Ovary (tissue), 7 donors: ENCODE data around the genes SLC30A1 and GARIN4.

DNA sequence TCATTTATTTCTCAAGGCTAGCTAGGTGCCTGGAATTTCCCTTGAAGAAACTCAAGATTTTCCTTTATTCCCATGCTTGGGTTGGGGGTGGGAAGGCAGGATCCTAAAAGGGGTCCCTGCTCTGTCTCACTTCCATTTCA is 42.2 kb upstream of the SYT14 start:
- PRO-cap, 7 experiments, result no peak in any of the 7 experiments
- RAMPAGE, long total RNA, 2 experiments, result no peak in any of the 2 experiments

- PRO-cap, 7 experiments, result no peak in any of the 7 experiments
- RAMPAGE, long total RNA, 2 experiments, result no peak in any of the 2 experiments
Measured at GRCh38 chr1:210099831-210100516, 132.6 kb upstream of the SERTAD4 start.

DNA sequence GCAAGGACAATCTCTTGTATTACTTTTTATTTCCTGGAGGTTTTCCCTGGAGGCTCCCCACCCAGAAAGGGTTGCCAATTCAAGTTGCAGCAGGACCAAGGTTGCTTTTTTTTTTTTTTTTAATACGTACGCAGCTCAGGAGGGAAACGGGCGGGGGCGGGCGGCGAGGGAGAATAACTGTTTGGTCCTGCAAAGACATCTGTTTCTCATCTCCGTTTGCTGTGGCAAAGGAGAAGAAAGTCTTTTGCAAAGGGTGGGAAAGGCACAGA is 602 bp upstream of the SERTAD4 start:
- PRO-cap, 7 experiments, result peak in 2 of 7 experiments; most common plus-strand start position 173 of the sequence (in 2)
- RAMPAGE, long total RNA, 2 experiments, result no peak in any of the 2 experiments

DNA sequence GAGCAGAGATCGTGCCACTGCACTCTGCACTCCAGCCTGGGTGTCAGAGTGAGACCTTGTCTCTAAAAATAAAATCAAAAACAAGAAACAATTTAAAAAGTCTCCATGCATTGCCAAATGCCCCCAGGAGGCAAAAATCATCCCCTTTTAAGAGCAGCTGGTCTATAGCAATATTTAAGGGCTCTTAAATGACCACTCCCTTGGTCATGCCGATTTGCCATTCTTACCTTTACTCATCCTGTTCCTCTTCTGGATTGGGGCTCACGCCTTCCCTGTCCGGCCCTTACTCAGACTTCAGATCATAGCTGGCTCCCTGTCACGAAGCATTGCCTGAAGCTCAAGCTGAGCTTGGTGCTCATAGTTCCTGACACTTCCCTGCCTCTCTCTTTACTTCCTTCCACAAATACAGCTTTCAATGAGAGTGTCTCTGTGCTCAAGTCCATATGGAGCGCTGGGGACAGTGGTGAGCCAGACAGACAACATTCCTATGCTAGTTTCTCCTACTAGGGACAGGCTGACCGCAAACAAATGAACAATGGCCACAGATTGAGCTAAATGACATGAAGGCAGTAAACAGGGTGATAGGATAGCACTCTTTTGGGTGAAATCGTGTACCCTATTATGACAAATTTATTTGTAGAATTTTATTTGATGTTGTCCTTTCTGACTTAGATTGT is 38.0 kb downstream of the HHAT start:
- PRO-cap, 7 experiments, result no peak in any of the 7 experiments
- RAMPAGE, long total RNA, 2 experiments, result no peak in any of the 2 experiments

DNA sequence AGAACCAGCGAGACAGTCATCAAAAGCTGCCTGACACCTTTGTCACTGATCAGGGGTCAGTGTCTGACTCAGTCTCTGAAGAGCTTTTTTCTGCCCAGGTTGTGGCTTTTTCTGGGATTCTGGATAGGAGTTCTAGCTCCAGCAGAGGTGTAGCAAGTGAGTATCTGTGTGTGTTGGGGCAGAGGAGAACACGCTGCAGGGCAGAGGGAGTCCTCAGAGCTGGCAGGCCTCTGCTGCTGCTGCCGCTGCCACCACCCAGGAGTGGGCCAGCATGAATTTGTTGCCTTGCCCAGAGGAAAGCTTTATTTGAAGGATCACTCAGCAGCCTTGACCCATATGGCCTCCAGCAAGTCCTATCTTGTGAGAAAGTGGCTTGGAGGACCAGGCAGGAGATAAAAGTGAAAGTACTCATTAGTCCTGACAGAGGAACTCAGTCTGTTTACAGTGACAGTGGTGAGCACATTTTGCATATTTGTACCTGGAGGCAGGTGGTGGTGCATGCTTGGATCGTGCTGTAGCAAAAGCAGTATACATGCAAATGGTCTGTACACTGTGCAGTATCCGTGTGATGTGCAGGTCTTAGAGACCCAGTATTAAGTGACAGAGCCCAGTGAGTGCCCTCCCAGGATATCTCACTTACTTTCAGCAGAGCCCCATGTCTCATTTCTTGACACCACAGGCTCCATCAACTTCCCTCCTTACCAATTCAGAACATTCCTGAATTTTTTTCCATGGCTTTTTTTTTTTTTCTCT is 3.2 kb downstream of the TRAF5 start:
- PRO-cap, 7 experiments, result no peak in any of the 7 experiments
- RAMPAGE, long total RNA, 2 experiments, result no peak in any of the 2 experiments

DNA sequence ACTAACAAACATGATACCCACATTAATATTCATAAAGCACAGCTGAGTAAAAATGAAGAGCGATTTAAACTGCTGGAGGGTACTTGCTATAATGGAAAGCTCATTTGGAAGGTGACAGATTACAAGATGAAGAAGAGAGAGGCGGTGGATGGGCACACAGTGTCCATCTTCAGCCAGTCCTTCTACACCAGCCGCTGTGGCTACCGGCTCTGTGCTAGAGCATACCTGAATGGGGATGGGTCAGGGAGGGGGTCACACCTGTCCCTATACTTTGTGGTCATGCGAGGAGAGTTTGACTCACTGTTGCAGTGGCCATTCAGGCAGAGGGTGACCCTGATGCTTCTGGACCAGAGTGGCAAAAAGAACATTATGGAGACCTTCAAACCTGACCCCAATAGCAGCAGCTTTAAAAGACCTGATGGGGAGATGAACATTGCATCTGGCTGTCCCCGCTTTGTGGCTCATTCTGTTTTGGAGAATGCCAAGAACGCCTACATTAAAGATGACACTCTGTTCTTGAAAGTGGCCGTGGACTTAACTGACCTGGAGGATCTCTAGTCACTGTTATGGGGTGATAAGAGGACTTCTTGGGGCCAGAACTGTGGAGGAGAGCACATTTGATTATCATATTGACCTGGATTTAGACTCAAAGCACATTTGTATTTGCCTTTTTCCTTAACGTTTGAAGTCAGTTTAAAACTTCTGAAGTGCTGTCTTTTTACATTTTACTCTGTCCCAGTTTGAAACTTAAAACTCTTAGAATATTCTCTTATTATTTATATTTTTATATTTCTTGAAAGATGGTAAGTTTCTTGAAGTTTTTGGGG is 45.7 kb downstream of the TRAF5 start:
- PRO-cap, 7 experiments, result no peak in any of the 7 experiments
- RAMPAGE, long total RNA, 2 experiments, result no peak in any of the 2 experiments

- PRO-cap, 7 experiments, result no peak in any of the 7 experiments
- RAMPAGE, long total RNA, 2 experiments, result no peak in any of the 2 experiments
Measured at GRCh38 chr1:211538416-211538789, 40.6 kb downstream of the SLC30A1 start.

- PRO-cap, 7 experiments, result peak in 7 of 7 experiments; most common minus-strand start chr1:211579161 (in 7)
- RAMPAGE, long total RNA, 2 experiments, result no peak in any of the 2 experiments
Measured at GRCh38 chr1:211578454-211579354, at the start of gene SLC30A1. TSS of gene SLC30A1 (minus strand) at chr1:211579161.

- PRO-cap, 7 experiments, result no peak in any of the 7 experiments
- RAMPAGE, long total RNA, 2 experiments, result no peak in any of the 2 experiments
Measured at GRCh38 chr1:211606458-211606805, 27.5 kb upstream of the SLC30A1 start.

DNA sequence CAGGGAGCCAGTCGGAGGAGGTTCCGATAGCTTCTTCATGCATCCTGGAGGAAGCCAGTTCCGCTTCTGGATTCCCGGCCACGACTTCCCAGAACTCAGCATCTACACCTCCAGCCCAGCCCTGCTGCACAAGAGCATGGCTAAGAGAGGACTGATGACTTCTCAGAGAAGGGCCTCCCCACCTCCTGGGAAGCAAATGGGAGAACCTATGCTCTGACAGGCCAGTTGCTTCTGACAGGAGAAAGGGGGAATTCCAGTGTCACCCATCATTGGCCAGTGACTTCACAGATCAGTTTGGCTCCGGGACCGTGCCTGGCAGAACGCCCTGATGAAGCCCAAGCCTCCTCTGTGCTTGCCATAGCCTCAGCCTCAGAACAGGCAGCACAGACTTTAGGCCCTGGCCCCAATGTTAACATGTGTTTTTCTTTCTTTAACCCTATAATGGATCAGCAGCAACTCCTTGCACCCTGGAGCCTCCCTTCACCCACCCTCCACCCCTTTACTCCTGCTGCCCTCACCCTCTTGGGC is 42.5 kb upstream of the SLC30A1 start:
- PRO-cap, 7 experiments, result no peak in any of the 7 experiments
- RAMPAGE, long total RNA, 2 experiments, result no peak in any of the 2 experiments

GRCh38 chr1:211639469-211640009 is 35.9 kb downstream of the NEK2 start:
- PRO-cap, 7 experiments, result no peak in any of the 7 experiments
- RAMPAGE, long total RNA, 2 experiments, result no peak in any of the 2 experiments

- PRO-cap, 7 experiments, result no peak in any of the 7 experiments
- RAMPAGE, long total RNA, 2 experiments, result no peak in any of the 2 experiments
Measured at GRCh38 chr1:211746777-211747187, 71.4 kb upstream of the NEK2 start.

- PRO-cap, 7 experiments, result no peak in any of the 7 experiments
- RAMPAGE, long total RNA, 2 experiments, result no peak in any of the 2 experiments
Measured at GRCh38 chr1:211920528-211921000, 90.0 kb upstream of the LPGAT1 start.

GRCh38 chr1:212011926-212012546 is 23.3 kb downstream of the INTS7 start:
- PRO-cap, 7 experiments, result no peak in any of the 7 experiments
- RAMPAGE, long total RNA, 2 experiments, result no peak in any of the 2 experiments

DNA sequence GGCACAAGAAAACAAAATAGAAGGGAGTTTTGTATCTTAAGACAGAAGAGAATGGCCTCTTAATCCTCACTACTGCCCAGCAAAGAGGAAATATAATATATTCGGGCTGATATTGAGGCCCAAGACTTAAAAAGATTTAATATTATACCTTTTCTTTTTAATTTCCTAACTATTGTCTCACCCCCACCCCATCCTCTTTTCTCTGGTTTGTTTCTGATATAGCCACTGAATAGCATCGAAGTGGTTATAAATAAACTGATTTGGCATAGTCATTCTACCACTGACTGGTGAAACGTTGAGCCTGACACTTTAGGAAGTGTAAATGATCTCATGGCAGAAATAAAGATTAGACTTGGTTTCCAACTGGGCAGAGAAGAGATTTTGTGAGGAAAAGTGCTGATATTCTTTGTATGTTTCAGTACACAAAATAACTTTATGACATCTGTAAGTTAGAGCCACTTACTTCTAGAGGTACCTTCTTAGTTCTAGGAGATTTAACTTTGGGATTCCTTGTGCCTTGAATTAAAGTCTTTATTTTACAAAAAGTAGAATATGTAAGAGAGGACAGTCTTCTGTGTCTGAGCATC is 39.3 kb downstream of the DTL start:
- PRO-cap, 7 experiments, result no peak in any of the 7 experiments
- RAMPAGE, long total RNA, 2 experiments, result no peak in any of the 2 experiments

GRCh38 chr1:212359748-212360521 is 54.8 kb downstream of the PACC1 start:
- PRO-cap, 7 experiments, result no peak in any of the 7 experiments
- RAMPAGE, long total RNA, 2 experiments, result no peak in any of the 2 experiments

DNA sequence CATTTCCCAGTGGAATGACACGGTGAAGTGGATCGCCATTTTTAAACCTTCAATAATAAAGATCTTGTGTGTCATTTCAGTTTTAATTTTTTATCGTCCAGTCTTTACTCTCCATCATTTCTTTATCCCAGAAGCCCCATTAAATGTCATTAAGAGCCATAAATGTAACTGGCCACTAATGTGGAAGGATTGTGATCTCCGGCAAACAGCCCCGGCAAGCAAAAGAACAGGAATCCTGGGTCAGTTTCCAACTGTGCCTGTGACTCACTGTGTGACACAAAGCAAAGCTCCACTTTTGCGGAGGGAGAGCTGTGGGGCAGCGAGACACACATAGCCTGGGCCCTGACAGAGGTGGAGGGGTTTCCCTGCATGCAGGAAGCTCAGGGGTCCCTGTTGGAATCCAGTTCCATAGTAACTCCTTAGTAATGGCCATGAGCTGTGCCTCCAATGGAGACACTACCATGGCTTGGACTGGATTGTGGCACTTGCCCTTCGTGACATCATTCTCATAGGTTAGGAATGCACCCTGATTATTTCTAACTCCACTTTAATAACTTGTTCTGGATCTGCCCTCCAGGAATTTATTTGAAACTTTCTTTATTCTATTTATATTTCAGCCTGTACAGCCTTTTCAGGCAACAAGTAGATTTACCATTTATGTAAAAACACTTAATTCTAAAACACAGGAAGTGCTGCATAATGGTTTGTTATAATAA is 47.1 kb upstream of the ATF3 start:
- PRO-cap, 7 experiments, result no peak in any of the 7 experiments
- RAMPAGE, long total RNA, 2 experiments, result no peak in any of the 2 experiments

- PRO-cap, 7 experiments, result peak in 1 of 7 experiments; most common plus-strand start chr1:212610030 (in 1); most common minus-strand start chr1:212609821 (in 1)
- RAMPAGE, long total RNA, 2 experiments, result no peak in any of the 2 experiments
Measured at GRCh38 chr1:212609694-212610237, 1.2 kb downstream of the ATF3 start.

- PRO-cap, 7 experiments, result no peak in any of the 7 experiments
- RAMPAGE, long total RNA, 2 experiments, result no peak in any of the 2 experiments
Measured at GRCh38 chr1:212624329-212624905, at the start of gene GARIN4. TSS of gene GARIN4 (plus strand) at chr1:212624474.

GRCh38 chr1:212665112-212665834 is 34.4 kb downstream of the BATF3 start:
- PRO-cap, 7 experiments, result peak in 1 of 7 experiments; most common plus-strand start chr1:212665461 (in 1); most common minus-strand start chr1:212665645 (in 1)
- RAMPAGE, long total RNA, 2 experiments, result no peak in any of the 2 experiments